Mammary microvascular endothelial cell (primary cell): ENCODE results near the genes UBE2L5 and USPL1.

DNA sequence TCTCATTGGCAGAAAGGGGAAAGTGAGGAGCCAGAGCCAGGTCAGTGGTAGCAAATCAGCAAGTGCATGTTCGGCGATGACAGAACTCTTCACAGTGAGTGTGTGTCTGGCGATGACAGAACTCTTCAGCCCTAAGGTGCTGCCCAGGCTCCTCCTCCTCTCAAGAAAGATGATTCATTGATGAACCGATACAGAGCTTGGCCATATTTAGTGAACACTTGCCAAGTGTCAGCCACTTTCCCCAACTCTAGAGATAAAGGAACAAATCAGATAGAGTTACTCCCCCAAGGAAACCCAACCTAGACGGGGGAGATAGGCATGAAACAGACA lies 199.3 kb upstream of the UBL3 start:
- RAMPAGE, long total RNA = no peak

GRCh38 chr13:30125688-30126146 lies 181.6 kb downstream of the KATNAL1 start:
- RAMPAGE, long total RNA = no peak

DNA sequence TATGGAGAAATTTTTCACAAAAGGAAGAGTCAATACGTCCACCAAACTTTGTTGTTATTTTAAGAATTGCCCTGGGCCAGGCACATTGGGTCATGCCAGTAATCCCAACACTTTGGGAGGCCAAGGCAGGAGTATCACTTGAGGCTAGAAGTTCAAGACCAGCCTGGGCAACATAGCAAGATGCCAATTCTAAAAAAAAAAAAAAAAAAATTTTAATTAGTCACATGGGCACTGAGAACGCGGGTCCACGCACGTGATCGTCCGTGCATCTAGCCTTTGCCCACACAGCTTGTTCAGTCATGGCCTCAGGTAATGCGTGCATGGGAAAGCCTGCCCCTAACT lies 11.5 kb downstream of the KATNAL1 start:
- RAMPAGE, long total RNA = no peak

DNA sequence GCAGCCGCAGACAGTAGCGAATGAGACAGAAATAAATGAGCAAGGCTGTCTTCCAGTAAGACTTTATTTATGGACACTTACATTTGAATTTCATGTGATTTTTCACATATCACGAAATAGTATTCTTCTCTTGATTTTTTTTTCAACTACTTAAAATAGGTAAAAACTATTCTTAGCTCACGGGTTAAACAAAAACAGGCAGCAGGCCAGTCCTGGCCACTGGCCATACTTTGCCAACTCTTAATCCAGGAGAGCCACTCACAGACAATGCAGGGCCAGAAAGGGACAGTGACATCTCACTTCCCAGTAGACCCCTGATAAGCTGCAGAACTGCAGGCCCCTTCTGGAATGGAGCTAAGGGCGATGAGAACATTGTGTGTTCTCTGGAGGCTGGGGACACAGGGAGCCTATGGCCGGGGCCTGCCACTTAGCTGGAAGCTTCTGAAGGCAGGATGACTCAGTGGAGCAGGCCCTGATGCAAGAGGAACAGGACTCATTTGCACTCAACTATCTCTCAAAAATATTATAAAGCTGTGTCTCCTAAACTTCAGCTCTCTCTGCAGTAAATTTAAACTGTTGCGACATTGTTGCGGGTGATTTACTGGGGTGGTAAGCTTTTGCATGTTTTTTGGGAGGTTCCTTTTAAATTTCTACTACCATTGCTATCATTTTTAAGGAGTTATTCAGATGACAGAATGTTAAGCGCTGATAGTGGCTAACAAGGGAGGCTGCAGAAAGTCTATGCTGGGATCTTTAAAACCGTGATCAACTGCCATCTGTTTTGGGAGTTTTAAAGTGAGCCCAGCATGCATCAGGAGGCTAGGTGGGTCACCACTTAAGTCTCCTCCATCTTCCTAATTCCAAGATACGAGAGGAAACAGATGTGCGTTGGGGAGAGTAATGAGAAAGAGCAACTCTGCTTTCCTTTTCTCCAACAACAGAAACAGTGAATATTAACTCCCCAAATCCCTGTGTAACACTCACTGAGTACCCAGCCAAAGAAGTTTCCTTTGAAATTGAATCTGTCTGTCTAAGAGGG lies 33.2 kb upstream of the KATNAL1 start:
- RAMPAGE, long total RNA = no peak

- RAMPAGE, long total RNA = no peak
Measured at GRCh38 chr13:30346243-30346801, 39.0 kb upstream of the KATNAL1 start.

GRCh38 chr13:30365310-30366088 lies 56.8 kb upstream of the UBE2L5 start:
- RAMPAGE, long total RNA = no peak

GRCh38 chr13:30422334-30422597 lies at the start of gene UBE2L5:
UBE2L5 (plus strand) TSS chr13:30422493.
- RAMPAGE, long total RNA = no peak

GRCh38 chr13:30617639-30618679 lies at the start of gene USPL1:
USPL1 (plus strand) TSS chr13:30617920.
- RAMPAGE, long total RNA = start-site peak on the plus strand at chr13:30617920-30617988, 561 and 256 reads in 2 replicates

DNA sequence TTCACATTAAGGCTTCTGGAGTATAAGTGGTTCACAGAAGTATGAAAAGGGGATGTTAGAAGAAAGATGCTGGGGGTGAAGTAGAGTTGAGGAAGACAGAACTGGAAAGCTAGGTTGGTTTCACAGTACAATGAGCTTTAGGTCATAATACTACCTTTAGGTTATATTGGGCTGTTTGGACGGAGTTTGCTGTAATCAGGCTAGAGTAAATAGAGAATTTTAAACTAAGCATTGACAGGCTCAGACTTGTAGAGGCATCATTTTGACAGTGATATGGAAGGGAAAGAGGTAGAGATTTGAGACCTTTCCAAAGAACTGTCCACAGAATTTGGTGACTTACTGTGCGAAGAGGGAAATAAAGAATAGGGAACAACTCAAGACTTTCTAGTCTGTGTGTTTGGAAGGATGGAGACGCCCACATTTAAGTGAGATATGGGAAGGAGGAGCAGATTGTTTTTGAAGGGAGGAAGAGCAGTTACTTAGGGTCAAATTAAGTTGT lies 1.0 kb downstream of the USPL1 start:
- RAMPAGE, long total RNA = no peak

- RAMPAGE, long total RNA = no peak
Measured at GRCh38 chr13:30681710-30682293, 53.5 kb upstream of the ALOX5AP start.

- RAMPAGE, long total RNA = no peak
Measured at GRCh38 chr13:30855439-30855766, 50.7 kb upstream of the MEDAG start.

- RAMPAGE, long total RNA = no peak
Measured at GRCh38 chr13:30859042-30859769, 46.9 kb upstream of the MEDAG start.

DNA sequence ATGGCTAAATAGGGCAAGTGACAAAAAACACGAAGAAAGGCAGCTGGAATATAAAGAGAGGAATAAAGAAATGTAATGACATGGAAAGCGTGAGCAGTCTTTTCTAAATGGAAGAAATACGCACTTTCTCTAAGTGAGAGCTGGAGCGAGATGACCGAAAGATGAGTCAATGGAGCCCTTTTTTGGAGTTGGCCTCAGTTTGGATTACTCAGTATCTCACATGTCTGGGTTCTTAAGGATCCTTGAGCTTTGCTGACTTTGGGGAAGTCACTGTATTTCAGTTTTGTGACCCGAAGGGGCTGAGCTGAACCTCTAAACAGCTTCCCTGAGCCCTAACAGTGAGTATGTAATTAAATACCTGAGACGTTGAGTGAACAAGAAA lies 40.4 kb upstream of the MEDAG start:
- RAMPAGE, long total RNA = no peak

DNA sequence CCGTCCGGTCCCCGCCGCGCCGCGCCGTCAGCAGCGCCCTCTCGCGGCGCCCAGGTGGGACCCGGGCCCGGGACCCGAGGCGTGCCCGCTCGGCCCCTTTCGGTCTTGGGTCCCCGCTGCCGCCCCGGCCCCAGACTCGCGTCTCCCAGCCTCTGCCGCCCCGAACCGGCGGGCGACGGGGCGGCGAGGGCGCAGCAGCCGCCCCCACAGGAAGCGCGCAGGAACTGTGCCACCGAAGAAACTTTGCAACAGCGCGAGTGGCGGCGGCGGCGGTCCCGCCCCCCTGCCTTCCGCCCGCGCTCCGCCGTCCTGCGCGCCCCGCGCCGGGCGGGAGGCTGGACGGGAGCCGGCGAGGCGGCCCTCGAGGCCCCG lies 496 bp downstream of the B3GLCT start:
- RAMPAGE, long total RNA = no peak

- RAMPAGE, long total RNA = no peak
Measured at GRCh38 chr13:31372253-31372607, 172.5 kb downstream of the B3GLCT start.

GRCh38 chr13:32016049-32016864 lies 15.3 kb upstream of the FRY start:
- RAMPAGE, long total RNA = no peak

DNA sequence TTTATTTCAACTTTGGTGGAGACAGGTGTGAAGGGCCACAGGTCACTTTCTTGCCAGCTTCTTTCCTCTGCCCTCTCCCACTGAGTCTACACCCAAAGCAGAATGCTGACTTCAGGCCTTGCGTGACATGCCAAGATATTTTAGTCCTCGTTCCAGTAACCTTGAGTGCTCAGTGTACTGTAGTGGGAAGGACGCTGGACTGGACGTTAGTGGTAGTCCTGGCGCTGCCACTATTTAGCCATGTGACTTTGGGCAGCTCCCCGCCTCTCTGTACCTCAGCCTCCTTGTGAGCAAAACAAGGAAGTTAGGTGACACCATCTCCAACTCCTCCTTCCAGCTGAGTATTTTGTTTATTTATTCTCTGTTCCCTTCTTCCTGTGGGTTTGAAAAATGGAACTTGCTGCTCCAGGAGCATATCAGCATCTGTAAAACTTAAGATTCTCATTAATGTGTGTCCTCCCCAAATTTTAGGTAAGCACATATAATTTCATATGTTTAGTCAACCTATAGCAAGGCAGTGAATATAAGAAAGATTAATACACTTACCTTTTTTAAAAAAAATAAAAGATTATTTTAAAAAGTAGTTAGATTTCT lies 86.2 kb downstream of the FRY start:
- RAMPAGE, long total RNA = no peak

DNA sequence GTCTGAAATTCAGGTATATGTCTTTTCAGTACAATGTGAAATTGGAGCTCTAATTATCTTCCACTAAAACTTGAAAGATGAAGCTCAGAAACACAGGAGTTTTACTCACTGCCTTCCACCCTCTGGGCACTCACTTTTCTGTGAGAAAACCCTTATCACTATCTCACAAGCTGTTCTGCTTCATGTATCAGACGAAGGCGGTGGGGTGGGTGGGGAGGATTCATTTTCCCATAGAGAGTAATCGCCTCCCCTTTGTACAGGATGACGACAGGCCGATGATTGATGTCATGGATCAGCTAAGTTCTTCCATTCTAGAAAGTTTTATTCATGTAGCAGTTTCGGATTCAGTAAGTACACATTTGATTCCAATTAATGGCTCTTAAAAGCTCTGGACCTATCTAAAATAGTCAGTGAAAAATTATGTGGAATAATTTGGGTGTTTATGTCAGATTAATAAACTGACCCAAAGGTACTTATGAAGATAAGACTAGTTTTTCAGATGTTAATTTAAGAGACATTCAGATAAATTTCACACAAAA lies 139.8 kb downstream of the ZAR1L start:
- RAMPAGE, long total RNA = no peak

GRCh38 chr13:32298357-32298904 lies 16.7 kb downstream of the ZAR1L start:
- RAMPAGE, long total RNA = no peak

- RAMPAGE, long total RNA = no peak
Measured at GRCh38 chr13:32421300-32421771, 6.6 kb downstream of the N4BP2L1 start.